ENCODE measurements around the gene REXO4.

DNA sequence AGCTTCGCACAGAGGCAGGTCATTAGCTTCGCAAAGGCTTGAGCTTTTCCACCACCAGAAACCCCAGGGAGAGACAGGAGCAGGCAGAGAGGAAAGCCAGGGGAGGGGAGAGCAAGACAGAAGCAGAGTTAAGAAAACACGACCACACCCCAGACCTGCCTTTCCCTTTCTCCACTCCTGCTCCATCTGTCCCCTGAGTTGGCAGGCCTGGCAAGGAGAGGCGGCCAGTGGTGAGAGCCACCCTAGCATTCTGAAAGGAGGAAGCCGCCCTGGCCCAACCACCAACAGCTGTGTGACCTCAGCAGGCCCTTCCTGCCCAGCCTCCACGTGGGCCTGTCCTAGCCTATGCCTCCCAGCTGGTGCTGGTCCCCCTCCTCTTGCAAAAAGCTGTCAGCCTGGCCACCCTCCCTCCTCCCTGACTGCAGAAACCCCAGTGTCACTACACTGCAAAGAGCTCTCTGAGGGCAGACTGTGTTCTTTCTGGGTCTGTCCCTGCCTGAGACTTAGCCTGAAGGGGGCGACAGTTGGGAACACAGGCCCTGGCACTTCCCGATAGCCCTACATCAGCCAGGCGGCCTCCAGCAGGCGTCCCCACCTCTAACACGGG, 5.8 kb upstream of the SURF6 start:
- RRBS, result no CpG with 5 or more reads among the region's 11 CpGs

GRCh38 chr9:133417303-133418632, at the start of gene REXO4:
Gene REXO4, minus strand, starts transcription at chr9:133418010.
- RRBS, result 1% methylated on average over 35 of the region's 87 CpGs

GRCh38 chr9:133520960-133521561, 3.7 kb downstream of the MYMK start:
- RRBS, result no CpG with 5 or more reads among the region's 19 CpGs

DNA sequence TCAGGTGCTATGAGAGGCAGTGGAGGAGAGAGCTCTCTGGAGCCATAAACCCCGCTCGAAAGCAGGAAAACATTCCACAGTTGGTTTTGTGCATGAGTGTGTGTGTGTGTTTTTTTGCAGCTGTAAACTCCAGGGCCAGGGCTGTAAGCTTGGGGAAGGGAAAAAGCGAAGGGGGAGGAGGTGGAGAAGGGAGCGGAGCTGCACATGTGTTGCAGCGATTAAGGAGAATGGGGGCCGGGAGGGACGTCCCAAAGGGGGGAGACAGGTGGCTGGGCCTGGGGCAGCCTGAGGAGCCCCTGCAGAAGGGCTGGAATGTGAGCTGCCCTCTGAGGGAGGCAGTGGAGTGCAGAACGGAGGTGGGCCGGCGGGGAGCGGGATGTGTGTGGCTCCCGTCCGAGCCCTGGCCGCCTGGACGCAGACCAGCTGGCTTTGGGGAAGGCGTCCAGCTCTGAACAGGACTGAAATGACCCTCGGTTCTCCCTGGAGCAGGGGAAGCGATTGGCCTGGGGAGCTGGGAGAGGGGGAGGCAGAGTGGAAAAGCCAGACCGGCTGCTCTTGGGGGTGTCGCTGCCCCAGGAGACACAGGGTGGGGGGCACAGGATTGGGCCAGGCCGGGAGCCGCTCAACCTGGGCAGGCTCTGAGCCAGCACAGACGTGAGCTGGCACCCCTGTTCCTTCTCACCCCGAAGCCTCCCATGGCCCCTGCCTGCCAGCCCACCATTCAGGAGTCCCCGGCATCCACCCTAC, 2.8 kb upstream of the MYMK start:
- RRBS, result 19% methylated on average over 3 of the region's 25 CpGs

DNA sequence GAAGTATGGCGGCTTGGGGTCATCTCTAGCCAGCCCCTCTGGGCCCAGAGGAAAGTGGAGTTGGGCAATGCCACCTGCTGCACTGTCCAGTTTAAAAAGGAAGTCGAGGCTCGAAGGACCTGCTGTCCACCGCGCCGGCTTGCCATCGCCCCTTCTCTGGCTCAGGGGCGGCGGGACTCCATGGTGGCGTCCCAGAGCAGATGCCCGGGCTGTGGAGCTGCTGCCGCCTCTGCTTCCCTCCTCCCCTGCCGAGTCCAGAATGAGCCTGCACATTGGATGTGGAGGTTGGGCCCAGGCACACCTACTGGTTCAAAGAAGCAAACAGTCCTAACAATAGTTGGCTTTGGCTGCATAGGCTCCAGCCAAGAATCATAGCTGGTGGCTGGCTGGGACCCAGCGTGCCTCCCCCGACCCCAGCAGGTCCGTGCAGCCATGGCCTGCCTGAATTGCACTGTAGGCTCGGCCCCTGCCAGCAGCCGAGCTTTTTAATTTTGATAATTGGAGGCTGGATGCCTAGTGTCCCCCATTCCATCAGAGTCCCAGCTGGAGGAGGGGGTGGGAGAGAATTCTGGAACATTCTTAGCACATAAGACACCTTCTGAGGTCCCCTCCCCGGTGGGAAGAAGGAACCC, 25.8 kb downstream of the ADAMTSL2 start:
- RRBS, result 92% methylated on average over 6 of the region's 19 CpGs

- RRBS, result no CpG with 5 or more reads among the region's 23 CpGs
Observed at GRCh38 chr9:133581291-133582434, 27.5 kb downstream of the FAM163B start.

GRCh38 chr9:133676398-133676931, 40.3 kb downstream of the DBH start:
- RRBS, result 80% methylated on average over 6 of the region's 15 CpGs

GRCh38 chr9:133759360-133760171, 21.4 kb upstream of the SARDH start:
- RRBS, result 5% methylated on average over 4 of the region's 34 CpGs

GRCh38 chr9:133837637-133838125, 99.5 kb upstream of the SARDH start:
- RRBS, result no CpG with 5 or more reads among the region's 8 CpGs

DNA sequence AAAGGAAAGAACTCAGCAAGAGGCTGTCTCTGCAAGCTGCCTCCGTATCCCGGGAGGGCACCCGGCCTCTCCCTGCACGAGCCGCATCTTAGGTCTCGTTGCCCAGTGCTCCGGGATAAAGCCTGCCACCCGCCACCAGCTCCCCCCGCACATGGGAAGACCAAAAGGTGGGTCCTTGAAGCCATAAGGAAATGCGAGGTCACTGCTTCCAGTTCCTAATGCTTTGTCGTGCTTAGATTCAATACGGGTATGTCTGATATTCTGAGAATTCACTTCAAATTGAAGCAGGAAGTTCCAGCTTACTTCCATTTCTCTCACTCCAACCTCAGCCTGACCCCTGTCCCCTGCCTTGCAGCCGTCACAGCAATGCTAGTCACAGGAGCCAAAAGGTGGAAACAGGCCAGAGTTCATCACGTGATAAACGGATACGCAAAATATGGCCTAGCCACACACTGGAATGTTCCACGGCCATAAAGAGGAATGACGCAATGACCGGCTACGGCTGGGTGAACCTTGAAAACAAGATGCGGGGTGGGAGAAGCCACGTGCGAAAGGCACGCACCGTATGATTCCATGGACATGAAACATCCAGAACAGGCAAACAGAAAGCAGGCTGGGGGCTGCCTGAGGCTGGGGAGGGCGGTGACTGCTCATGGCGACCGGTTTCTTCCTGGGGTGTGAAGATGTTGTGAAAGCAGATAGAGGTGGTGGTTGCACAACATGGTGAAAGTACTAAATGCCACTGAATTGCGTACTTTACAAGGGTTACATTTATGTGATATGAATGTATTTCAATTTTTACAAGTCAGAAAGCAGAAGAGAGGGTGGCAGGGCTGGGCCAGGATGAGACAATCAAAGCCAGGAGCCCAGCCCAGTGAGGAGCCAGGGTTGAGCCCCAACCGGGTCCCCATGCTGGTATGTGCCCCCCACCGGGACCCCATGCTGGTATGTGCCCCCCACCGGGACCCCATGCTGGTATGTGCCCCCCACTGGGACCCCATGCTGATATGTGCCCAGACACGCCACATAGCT, 117.7 kb upstream of the SARDH start:
- RRBS, result 68% methylated on average over 7 of the region's 33 CpGs

DNA sequence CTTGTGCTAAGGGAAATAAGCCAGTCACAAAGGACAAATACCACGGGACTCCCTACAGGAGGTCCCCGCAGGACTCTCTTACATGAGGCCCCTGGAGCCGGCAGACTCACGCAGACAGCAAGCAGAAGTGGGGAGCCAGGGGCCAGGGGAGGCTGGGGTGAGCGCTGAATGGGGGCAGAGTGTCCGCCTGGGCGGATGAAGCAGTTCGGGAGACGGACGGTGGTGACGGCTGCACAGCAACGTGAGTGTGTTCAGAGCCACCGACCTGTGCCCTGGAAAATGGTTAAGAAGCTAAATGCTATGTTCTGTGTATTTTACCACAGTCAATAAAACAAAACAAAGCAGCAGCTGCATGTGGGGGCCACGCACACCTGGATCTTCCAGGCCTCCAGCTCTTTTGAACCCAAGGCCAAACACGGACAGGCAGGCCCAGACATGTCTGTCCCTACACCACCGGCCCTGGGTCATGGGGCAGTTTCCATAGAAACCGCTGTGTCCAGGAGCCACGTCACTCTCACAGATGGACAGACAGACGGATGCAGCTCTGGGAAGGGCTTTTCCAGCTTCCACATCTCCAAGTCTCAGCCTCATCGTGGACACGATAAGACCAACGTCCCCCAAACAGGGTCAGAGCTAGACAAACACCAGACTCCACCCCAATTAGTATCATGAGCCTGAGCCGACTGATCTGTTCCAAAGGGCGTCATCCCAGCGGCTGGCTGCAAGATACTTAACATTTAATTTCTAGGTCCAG, 103.9 kb downstream of the VAV2 start:
- RRBS, result no CpG with 5 or more reads among the region's 25 CpGs

DNA sequence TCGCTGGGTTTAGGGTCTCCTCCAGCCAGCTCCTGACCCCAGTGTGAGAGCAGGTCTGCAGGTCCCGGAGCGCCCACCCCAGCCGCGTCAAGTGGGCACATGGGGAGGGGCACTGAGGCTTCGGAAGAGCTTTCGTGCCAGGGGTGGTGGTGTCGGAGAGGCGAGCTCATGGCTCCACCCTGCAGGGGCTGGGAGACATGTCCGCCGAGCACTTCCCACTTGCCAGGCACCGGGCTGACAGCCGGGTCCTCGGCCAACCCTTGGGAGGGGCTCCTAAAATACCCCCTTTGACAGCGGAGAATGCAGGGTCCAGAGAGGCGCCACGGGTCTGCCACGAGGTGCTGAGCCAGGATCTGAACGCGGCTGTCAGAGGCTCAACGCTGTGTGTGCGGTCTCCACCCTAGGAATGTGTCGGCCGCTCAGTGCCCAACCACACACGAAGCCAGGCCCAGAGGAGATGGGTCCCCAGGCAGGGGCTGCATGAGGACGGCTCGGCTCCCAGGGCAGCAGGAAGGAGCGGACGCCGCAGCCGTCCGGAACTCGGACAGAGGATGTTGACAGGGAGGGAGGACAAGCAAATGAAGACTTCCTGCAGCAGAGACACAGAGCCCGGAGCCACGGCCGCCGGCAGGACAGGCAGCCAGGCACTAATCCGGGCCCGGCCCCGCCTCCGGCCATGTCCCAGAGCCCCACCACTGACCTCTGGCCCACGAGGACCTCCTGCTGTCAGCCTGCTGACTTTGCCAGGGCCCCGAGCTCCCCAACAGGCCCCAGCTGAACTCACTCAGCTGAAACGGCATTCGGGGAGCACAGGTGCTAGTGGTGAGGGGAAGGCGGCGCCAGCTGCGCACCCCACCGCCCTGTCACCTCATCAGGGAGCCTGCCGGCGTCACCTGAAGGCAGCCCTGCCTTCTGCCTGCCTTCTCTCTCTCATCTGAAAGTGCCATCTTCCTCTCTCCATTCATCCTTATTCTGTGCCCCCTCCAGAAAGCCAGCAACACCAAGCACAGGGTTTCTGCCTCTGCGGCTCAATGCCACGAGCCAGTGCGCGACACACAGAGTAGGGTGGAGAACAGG, 12.8 kb downstream of the VAV2 start:
- RRBS, result 18% methylated on average over 3 of the region's 55 CpGs

GRCh38 chr9:134040006-134040484, 14.8 kb downstream of the BRD3OS start:
- RRBS, result no CpG with 5 or more reads among the region's 20 CpGs

GRCh38 chr9:134045044-134045613, 19.8 kb downstream of the BRD3OS start:
- RRBS, result 91% methylated on average over 4 of the region's 19 CpGs

GRCh38 chr9:134065389-134066051, 2.3 kb downstream of the BRD3 start:
- RRBS, result no CpG with 5 or more reads among the region's 23 CpGs

DNA sequence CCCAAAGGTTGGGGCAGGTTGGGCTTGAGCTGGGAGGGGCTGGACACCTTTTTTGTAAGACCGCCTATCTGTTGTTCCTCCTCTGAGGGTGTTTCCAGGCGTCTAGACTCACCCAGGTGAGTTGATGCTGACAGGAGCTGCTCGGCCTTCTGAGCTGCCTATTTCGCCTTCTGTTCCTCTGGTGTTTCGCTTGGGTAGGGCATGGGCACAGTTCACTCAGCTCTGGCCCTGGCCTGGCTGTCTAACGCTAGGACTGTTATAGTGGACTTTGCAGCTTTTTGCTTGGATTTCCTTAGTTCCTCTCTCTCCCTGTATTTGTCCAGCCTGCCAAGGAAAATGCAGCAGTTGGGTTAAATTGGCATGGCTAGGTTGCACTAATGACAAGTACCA, 2.2 kb downstream of the WDR5 start:
- RRBS, result no CpG with 5 or more reads among the region's 6 CpGs

GRCh38 chr9:134176739-134177567, 41.1 kb downstream of the WDR5 start:
- RRBS, result no CpG with 5 or more reads among the region's 26 CpGs

- RRBS, result no CpG with 5 or more reads among the region's 11 CpGs
Observed at GRCh38 chr9:134181333-134181799, 45.5 kb downstream of the WDR5 start.

- RRBS, result no CpG with 5 or more reads among the region's 5 CpGs
Observed at GRCh38 chr9:134181800-134182061, 45.8 kb downstream of the WDR5 start.

GRCh38 chr9:134216921-134217307, 81.0 kb downstream of the WDR5 start:
- RRBS, result no CpG with 5 or more reads among the region's 10 CpGs

Measured in retinal pigment epithelial cell (primary cell).